Adrenal gland (tissue), 7 donors: ENCODE results near the genes PGP and DNASE1L2.

- PRO-cap, 3 experiments, result peak in 3 of 3 experiments; most common minus-strand start chr16:2214840 (in 3)
- RAMPAGE, long total RNA, 4 experiments, result no peak in any of the 4 experiments
- RRBS, result 3% methylated on average over 16 of the region's 69 CpGs
These were observed at the start of gene PGP for GRCh38 chr16:2214515-2214918. TSS of gene PGP (minus strand) at chr16:2214840.

- PRO-cap, 3 experiments, result no peak in any of the 3 experiments
- RAMPAGE, long total RNA, 4 experiments, result no peak in any of the 4 experiments
- RRBS, result 88% methylated on average over 12 of the region's 36 CpGs
These were observed 5.0 kb downstream of the E4F1 start for GRCh38 chr16:2228114-2229140.

GRCh38 chr16:2235813-2236317 is 379 bp upstream of the DNASE1L2 start:
- PRO-cap, 3 experiments, result no peak in any of the 3 experiments
- RAMPAGE, long total RNA, 4 experiments, result no peak in any of the 4 experiments
- RRBS, result 69% methylated on average over 4 of the region's 16 CpGs

GRCh38 chr16:2236326-2237356 is at the start of gene DNASE1L2:
TSS of gene DNASE1L2 (plus strand) at chr16:2236444.
- PRO-cap, 3 experiments, result peak in 2 of 3 experiments; most common plus-strand start chr16:2236444 (in 2)
- RAMPAGE, long total RNA, 4 experiments, result no peak in any of the 4 experiments
- RRBS, result 21% methylated on average over 34 of the region's 92 CpGs

DNA sequence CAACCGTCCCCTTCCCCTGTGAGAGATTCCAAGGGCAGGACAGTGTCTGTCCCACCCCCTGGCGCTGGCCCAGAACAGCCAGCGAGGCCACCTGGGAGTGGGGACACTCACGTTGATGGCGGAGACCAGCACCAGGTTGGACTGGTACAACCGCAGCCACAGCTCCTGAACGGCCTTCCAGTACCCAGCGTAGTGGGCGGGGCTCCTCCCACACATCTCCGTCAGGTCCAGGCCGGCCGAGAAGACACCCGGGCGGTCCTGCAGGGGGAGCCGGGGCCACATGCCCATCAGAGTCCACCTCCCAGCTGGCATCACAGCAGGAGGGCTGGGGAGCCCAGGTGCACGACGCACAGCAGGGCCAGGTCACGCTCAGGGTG is 7.1 kb downstream of the ECI1 start:
- PRO-cap, 3 experiments, result no peak in any of the 3 experiments
- RAMPAGE, long total RNA, 4 experiments, result no peak in any of the 4 experiments
- RRBS, result no CpG with 5 or more reads among the region's 18 CpGs

GRCh38 chr16:2447795-2448272 is 12.1 kb upstream of the TEDC2 start:
- PRO-cap, 3 experiments, result no peak in any of the 3 experiments
- RAMPAGE, long total RNA, 4 experiments, result no peak in any of the 4 experiments
- RRBS, result no CpG with 5 or more reads among the region's 13 CpGs

DNA sequence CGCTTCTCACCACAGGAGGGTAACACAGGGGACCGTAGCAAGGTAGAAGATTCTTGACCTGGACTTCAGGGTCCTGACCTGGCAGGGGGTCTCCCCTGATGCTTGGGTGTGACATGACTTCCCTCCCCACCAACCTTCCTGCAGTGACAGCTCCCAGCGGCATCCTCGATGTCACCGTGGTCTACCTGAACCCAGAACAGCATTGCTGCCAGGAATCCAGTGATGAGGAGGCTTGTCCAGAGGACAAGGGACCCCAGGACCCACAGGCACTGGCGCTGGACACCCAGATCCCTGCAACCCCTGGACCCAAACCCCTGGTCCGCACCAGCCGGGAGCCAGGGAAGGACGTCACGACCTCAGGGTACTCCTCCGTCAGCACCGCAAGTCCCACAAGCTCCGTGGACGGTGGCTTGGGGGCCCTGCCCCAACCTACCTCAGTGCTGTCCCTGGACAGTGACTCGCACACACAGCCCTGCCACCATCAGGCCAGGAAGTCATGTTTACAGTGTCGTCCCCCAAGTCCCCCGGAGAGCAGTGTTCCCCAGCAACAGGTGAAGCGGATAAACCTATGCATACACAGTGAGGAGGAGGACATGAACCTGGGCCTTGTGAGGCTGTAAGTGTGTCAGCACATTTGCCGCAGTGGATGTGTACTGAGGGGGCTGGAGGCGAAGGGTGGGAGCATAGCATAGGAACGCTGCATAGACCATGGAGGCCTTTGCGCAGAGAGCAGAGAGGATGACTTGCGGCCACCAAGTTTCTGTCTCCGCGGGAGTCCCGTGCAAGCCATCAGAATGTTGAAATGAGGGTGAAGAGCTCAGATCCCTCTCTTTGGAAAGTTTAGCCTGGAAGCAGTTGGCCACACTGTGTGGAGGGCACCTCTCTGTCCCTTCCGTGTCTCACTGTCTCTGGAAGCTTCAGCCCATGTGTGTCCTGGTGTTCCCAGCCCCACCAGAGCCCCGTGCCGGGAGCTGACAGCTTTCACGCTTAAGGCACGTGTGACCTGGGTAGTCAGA is 3.2 kb upstream of the TEDC2 start:
- PRO-cap, 3 experiments, result no peak in any of the 3 experiments
- RAMPAGE, long total RNA, 4 experiments, result no peak in any of the 4 experiments
- RRBS, result no CpG with 5 or more reads among the region's 31 CpGs

GRCh38 chr16:2467908-2468157 is 3.3 kb upstream of the NTN3 start:
- PRO-cap, 3 experiments, result no peak in any of the 3 experiments
- RAMPAGE, long total RNA, 4 experiments, result no peak in any of the 4 experiments
- RRBS, result 2% methylated on average over 3 of the region's 31 CpGs

GRCh38 chr16:2486967-2487506 is 12.1 kb downstream of the TBC1D24 start:
- PRO-cap, 3 experiments, result peak in 1 of 3 experiments; most common plus-strand start chr16:2487374 (in 1)
- RAMPAGE, long total RNA, 4 experiments, result no peak in any of the 4 experiments
- RRBS, result no CpG with 5 or more reads among the region's 23 CpGs

GRCh38 chr16:2519015-2519684 is 1.0 kb upstream of the AMDHD2 start:
- PRO-cap, 3 experiments, result no peak in any of the 3 experiments
- RAMPAGE, long total RNA, 4 experiments, result start-site peak on the plus strand in 1 of 4 experiments, at chr16:2519234-2519398 at its widest, 23 to 83 reads per replicate
- RRBS, result 65% methylated on average over 4 of the region's 31 CpGs

GRCh38 chr16:2530289-2530997 is 765 bp downstream of the CEMP1 start:
- PRO-cap, 3 experiments, result no peak in any of the 3 experiments
- RAMPAGE, long total RNA, 4 experiments, result no peak in any of the 4 experiments
- RRBS, result no CpG with 5 or more reads among the region's 15 CpGs

DNA sequence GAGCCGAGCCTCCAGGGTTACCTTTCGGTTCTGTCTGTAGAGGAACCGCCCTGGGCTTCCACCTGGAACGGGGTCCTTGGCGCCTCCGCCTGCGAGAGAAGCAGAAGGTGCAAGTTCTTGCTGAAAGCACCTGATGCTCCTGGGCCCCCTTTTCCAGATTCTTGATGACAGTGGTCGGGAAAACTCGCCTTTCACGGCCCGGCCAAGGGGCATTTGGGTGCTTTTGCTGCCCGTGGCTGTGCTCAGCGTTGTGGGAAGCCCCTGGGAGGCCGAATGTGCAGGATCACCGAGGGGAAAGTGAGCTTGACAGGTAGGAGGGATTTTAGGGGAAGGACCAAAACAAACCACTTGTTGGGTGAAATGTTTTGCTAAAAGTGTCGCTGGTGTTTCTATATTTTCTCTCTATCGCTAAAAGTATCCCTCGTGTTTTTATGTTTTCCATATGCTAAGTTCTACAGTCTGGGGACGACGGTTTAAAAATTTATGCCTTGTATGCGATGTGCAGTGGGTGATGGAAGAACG is 702 bp downstream of the PDPK1 start:
- PRO-cap, 3 experiments, result no peak in any of the 3 experiments
- RAMPAGE, long total RNA, 4 experiments, result no peak in any of the 4 experiments
- RRBS, result no CpG with 5 or more reads among the region's 22 CpGs

GRCh38 chr16:2682100-2682464 is 241 bp upstream of the KCTD5 start:
- PRO-cap, 3 experiments, result peak in 3 of 3 experiments; most common minus-strand start chr16:2682369 (in 2)
- RAMPAGE, long total RNA, 4 experiments, result start-site peak on the minus strand in 1 of 4 experiments, at chr16:2682369-2682398 at its widest, 27 reads per replicate
- RRBS, result 2% methylated on average over 4 of the region's 25 CpGs

GRCh38 chr16:2686984-2687917 is 4.9 kb downstream of the KCTD5 start:
- PRO-cap, 3 experiments, result peak in 1 of 3 experiments; most common minus-strand start chr16:2687369 (in 1)
- RAMPAGE, long total RNA, 4 experiments, result no peak in any of the 4 experiments
- RRBS, result no CpG with 5 or more reads among the region's 30 CpGs

DNA sequence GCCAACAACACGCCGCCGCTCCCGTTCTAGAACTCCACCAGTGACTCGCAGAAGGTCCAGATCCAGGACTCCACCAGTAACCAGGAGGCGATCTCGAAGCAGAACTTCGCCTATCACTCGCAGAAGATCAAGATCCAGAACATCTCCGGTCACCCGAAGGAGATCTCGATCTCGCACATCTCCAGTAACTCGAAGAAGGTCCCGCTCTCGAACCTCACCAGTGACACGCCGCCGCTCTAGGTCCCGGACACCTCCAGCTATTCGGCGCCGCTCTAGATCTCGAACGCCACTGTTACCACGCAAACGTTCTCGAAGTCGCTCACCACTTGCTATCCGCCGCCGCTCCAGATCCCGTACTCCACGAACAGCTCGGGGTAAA is 10.7 kb downstream of the ELOB start:
- PRO-cap, 3 experiments, result no peak in any of the 3 experiments
- RAMPAGE, long total RNA, 4 experiments, result no peak in any of the 4 experiments
- RRBS, result over 99% methylated on average over 8 of the region's 35 CpGs

DNA sequence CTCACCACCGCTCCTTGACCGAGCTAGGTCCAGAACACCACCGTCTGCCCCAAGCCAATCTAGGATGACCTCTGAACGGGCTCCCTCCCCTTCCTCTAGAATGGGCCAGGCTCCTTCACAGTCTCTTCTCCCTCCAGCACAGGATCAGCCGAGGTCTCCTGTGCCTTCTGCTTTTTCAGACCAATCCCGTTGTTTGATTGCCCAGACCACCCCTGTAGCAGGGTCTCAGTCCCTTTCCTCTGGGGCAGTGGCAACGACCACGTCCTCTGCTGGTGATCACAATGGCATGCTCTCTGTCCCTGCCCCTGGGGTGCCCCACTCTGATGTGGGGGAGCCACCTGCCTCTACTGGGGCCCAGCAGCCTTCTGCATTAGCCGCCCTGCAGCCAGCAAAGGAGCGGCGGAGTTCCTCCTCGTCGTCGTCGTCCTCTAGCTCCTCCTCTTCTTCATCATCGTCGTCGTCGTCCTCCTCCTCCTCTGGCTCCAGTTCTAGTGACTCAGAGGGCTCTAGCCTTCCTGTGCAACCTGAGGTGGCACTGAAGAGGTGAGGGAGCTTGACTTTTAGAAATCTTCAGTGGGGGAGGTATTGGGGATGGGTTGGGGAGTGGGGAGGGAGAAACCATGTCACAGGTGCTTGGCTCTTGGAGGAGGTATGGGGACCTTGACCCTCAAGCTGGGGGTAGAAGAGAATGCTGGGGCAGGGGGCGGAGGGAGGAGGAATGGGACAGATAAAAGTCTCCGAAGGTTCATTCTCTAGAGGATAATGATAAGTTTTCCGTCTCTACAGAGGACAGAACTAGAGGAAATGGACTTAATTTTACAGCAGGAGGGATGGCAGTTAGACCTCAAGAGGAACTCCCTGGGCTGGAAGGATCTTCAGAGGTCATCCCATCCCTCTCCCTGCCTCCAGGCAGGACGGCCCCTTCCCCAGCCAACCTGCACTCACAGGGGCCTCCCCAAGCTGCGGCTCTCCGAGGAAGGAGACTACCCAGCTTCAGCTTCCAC is 9.1 kb downstream of the ELOB start:
- PRO-cap, 3 experiments, result peak in 1 of 3 experiments; most common plus-strand start position 516 of the sequence (in 1); most common minus-strand start position 390 of the sequence (in 1)
- RAMPAGE, long total RNA, 4 experiments, result no peak in any of the 4 experiments
- RRBS, result no CpG with 5 or more reads among the region's 25 CpGs

- PRO-cap, 3 experiments, result no peak in any of the 3 experiments
- RAMPAGE, long total RNA, 4 experiments, result no peak in any of the 4 experiments
- RRBS, result no CpG with 5 or more reads among the region's 31 CpGs
These were observed 6.0 kb downstream of the ZG16B start for GRCh38 chr16:2835663-2836863.

- PRO-cap, 3 experiments, result peak in 3 of 3 experiments; most common plus-strand start chr16:2883916 (in 2); most common minus-strand start chr16:2883847 (in 3)
- RAMPAGE, long total RNA, 4 experiments, result no peak in any of the 4 experiments
- RRBS, result 2% methylated on average over 8 of the region's 59 CpGs
These were observed 741 bp downstream of the FLYWCH2 start for GRCh38 chr16:2883423-2884488.

DNA sequence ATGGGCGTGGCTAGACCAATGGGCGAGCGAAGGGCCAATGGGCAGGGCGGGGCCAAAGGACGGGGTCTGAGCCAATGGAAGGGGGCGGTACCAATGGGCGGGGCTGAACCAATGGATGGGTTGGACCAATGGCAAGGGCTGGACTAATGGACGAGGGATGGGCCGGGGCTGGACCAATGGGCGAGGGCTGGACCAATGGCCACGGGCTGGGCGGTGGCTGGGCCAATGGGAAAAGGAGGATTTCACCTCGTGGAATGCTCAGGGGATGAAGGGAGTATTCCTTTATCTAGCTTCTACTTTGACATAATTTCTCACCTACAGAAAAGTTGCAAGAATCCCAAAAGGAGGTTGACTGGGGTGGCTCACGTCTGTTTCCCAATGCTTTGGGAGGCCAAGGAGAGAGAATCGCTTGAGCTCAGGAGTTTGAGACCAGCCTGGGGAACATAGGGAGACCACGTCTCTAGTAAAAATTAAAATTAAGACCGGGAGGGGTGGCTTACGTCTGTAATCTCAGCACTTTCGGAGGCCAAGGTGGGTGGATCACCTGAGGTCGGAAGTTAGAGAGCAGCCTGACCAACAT is 5.8 kb upstream of the FLYWCH1 start:
- PRO-cap, 3 experiments, result no peak in any of the 3 experiments
- RAMPAGE, long total RNA, 4 experiments, result no peak in any of the 4 experiments
- RRBS, result no CpG with 5 or more reads among the region's 20 CpGs

- PRO-cap, 3 experiments, result no peak in any of the 3 experiments
- RAMPAGE, long total RNA, 4 experiments, result no peak in any of the 4 experiments
- RRBS, result 13% methylated on average over 21 of the region's 48 CpGs
These were observed 1.8 kb upstream of the PAQR4 start for GRCh38 chr16:2967345-2967818.